Bronchial epithelial cell (primary cell): ENCODE results near the genes TTF2 and TENT5C.

GRCh38 chr1:116432328-116432670, 59.3 kb downstream of the ATP1A1 start:
- RRBS, 2 experiments, result no CpG with 5 or more reads among the region's 4 CpGs

DNA sequence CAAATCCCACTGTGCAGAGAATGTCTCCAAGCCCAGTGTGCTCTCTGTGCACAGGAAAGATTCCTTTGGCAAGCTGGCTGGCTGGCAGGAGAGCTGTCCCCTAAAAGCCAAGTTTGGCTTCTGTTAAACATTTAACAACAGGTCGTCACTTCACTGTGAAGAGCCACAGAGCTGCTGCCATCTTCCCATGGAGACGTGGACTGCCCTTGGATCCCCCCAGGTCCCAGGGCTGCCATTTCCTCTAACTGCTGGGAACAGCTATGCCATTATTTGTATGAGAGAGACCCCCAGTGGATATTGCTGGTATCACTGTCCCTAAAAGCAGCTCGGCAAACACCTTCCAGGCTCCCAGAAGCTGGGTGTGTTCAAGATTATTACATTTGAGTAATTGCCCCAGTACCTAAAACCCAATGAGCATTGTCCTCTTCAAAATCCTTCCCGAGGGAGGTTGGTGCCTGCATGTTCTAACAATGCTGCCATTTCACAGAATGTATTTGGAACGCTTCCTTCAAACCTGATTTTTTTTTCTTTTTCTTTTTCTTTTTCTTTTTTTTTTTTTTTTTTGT, 71.8 kb downstream of the CD58 start:
- RRBS, 2 experiments, result no CpG with 5 or more reads among the region's 5 CpGs

DNA sequence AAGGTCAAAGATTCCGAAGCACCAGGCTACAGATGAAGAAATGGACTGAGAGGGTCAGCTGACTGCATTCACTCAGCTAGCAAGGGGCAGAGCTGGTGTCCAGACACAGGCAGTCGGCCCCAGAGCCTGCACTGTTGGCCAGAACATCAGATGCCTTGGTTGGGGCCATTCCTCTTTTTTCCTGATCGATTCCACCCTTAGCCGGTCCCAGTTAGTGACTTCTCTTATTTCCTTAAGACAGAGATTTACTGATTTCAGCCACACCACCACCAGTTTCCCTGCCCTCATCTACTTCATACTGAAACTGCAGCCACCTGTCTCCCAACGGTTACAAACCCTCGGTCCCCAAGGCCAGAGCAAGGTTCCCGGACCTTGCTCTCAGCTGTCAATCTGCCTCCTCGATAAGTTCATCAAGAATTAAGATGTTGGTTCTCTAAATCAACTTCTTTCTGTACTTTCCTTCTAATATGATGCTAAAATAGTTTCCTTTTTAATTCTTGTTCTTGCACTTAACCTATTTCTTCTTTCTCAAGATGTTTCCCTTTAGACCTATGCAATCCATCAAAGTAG, 11.4 kb downstream of the CD58 start:
- RRBS, 2 experiments, result no CpG with 5 or more reads among the region's 8 CpGs

DNA sequence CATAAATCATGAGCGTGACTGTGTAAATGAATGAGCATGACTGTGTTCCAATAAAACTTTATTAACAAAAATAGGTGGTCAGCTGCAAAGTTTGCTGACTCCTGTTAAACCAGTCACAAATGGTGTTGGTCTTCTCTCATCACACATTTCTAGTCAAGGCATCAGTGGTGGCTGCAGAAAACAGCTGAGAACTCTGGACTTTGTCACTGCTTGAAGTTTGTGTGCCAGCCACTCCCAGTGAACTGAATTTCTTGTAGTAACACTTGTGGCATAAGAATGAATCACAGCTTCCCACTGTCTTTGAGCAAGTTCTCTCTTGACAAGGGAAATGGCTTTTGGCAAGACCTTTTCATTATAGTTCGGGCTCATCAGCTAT, 31.8 kb upstream of the CD2 start:
- RRBS, 2 experiments, result no CpG with 5 or more reads among the region's 2 CpGs

DNA sequence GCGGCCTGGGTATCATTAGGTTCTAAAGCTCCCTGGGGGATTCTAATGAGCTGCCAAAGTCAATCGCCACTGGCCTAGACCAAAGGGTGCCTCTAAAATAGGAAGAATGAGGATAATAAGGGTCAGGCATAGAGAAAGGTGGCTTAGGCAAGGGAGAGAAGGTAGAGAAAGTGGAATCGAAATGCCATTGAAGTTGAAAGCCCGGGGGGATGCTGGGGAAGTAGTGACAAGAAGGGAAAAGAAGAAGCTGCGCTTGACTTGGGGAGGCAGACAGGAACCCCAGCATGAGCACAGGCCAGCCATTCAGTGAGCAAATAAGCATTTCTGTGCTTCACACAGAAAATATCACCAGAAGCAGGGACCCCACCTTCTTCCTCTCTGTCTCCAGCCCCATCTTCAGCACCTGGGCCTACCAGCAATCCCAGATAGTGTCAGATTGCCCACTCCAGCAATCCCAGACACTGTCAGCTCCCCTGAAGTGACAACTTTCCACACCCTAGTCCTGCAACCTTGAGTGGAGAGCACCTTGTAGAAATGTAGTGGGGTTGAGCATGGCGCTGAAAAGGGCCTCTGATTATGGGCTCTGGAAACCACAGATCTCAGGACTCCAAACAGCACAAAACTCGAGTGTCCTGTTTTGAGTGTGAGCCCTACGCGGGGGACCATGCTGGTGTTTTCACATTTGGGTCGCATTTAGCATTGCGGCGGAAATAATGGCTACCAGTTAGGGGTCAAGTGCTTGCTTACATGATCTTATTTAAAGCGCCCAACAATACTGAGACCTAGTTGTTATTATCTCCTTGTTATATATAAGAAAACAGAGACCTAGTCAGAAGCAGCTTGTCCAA, 1.6 kb downstream of the CD2 start:
- RRBS, 2 experiments, result no CpG with 5 or more reads among the region's 13 CpGs

DNA sequence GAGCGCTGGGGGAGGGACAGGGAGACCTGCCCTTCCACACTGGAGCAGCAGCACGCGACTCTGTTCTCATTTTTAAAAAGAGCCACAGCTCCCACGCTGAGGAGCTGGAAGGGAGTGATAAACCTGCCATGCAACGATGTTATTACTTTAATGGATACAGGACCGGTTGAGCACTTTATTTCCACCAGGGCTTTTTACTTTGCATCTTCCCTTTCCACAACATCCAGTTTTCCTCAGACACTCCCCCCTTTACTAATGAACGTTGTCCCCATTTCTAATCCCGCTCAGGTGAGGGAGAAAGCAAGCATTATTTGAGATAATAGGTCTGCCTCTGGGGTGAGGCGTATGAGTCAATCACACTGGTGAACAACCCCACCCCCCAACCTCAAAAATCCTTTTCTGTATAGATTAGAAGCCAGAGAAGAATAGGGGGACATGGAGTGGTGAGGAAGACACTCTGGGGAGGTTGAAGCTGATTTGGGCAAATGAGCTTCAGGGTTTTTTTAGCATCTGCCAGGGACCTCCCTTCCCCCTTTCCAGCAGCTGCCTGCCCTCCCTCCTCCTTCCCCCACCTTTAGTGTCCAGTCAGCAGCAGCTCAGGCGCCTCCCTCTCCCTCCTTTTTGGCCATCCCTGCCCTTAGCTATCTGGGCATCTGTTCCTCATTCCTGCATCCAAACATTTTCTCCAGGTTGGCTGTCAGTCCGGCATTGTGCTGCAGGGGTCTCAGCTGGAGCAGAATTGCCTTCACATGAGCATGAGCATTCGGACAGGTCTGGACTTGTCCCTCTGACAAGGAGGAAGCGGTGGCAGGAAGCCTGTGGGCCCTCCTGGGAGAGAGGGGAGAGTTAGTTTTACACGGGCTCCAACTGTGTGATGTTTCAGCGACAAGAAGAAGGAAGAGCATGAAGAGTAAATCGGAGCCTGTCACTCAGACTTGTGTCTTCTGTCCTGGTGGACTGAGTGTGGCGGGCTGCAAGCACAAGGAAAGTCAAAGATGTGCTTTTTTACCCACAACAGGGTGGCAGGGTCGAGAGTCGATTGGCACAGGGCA, 30.8 kb upstream of the PTGFRN start:
- RRBS, 2 experiments, result no CpG with 5 or more reads among the region's 19 CpGs

DNA sequence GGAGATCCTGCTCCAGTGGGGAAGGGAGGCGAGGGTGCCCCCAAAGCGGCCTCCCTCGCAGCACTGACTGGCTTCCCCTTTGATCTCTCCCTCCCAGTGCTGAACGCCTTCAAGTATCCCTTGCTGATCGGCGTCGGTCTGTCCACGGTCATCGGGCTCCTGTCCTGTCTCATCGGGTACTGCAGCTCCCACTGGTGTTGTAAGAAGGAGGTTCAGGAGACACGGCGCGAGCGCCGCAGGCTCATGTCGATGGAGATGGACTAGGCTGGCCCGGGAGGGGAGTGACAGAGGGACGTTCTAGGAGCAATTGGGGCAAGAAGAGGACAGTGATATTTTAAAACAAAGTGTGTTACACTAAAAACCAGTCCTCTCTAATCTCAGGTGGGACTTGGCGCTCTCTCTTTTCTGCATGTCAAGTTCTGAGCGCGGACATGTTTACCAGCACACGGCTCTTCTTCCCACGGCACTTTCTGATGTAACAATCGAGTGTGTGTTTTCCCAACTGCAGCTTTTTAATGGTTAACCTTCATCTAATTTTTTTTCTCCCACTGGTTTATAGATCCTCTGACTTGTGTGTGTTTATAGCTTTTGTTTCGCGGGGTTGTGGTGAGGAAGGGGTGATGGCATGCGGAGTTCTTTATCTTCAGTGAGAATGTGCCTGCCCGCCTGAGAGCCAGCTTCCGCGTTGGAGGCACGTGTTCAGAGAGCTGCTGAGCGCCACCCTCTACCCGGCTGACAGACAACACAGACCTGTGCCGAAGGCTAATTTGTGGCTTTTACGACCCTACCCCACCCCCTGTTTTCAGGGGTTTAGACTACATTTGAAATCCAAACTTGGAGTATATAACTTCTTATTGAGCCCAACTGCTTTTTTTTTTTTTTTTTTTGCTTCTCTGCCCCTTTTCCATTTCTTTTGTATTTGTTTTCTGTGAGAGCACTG, 14.6 kb upstream of the CD101 start:
- RRBS, 2 experiments, result no CpG with 5 or more reads among the region's 35 CpGs

DNA sequence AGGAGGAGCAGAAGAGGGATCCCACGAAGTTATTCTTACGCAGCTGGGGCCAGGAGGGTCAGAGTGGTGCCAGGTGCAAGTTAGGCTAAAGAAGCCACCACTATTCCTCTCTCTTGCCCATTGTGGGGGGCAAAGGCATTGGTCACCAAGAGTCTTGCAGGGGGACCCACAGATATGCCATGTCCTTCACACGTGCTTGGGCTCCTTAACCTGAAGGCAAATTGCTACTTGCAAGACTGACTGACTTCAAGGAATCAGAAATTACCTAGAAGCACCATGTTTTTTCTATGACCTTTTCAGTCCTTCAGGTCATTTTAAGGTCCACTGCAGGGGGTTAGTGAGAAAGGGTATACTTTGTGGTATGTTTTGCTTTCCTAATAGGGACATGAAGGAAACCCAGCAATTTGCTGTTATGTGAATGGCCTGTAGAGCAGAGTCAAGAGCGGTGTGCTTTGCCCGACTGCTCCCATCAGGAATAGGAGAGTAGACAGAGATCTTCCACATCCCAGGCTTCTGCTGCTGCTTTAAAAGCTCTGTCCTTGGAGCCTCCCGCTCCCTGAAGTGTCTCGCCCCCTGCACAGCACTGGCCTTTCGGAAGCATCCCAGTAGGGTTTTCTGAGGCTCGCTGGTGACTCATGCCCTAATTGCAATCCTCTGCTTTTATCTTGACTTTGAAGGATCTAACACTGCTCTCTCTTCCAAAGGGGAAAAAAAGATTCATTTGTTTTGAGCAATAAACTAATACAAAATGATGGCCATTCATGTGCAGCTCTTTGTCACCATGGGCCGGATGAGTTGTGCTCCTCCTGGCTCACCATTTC, 13.5 kb upstream of the CD101 start:
- RRBS, 2 experiments, result 0 to 66% methylated on average over 1 of the region's 10 CpGs

GRCh38 chr1:117051297-117052160, 8.6 kb upstream of the TTF2 start:
- RRBS, 2 experiments, result no CpG with 5 or more reads among the region's 11 CpGs

GRCh38 chr1:117060223-117060963, at the start of gene TTF2:
Gene TTF2 (plus strand): TSS chr1:117060326.
- RRBS, 2 experiments, result under 1 to 1% methylated on average over 10 to 11 of the region's 36 CpGs

DNA sequence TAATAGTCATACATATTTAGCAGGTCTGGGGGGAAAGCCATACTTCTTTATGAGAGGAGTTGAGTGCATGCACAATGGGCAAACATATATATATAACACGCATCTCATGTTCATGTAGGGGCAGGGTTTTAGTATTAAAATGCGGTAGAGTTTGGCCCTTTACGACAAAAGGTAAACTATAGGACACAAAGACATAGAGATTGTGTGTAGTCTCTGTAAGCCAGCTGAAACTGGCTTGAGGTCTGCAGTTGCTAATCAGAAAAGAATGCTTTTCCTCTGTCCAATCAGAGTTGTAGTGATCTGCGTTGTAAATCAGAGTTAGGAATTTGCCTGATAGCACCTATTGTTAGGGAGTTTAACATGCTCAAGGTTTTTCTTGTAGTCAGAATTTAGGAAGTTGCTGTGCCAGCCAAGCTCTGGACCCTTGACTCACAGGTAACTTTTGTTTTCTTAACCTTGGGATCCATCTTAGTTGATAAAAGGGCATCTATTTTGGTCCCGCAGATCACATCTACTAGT, 61.2 kb upstream of the VTCN1 start:
- RRBS, 2 experiments, result no CpG with 5 or more reads among the region's 5 CpGs

- RRBS, 2 experiments, result no CpG with 5 or more reads among the region's 5 CpGs
Observed at GRCh38 chr1:117401931-117402571, 34.8 kb downstream of the MAN1A2 start.

DNA sequence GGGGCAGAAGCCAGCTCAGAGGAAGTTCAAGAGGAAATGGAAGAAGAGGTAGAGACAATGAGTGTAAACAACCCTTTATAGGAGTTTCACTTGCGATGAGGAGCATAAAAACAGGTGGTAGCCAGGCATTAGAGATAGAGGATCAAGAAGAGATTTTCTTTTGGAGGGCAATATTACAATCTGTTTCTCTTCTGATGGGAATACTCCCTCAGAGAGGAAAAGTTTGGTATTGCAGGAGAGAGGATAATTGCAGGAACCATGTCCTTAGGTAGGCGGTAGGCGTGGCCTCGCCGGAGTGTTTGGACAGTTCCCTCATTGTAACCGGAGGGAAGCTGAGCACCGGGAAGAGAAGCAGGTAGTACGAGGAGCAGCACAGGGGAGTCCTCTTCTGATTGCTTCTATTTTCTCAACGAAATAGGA, 68.4 kb upstream of the TENT5C start:
- RRBS, 2 experiments, result no CpG with 5 or more reads among the region's 9 CpGs

- RRBS, 2 experiments, result 1 to 2% methylated on average over 7 of the region's 43 CpGs
Observed at GRCh38 chr1:117605873-117606375, at the start of gene TENT5C. Gene TENT5C (plus strand): TSS chr1:117606048.

DNA sequence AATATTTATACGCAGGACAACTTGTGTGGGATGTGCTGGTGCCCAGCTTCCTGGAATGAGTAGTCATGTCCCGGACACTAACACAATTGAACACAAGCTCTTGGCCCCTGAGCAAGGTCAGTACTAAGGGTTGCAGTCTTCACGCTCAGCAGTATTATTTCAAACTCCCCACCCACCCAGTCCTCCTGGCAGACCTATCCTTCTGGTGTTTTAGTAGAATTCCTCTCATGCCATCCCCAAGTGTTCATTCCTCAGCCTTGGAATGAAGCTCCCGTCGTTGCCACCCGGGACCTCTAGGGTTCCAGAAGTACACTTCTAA, 24.2 kb downstream of the TENT5C start:
- RRBS, 2 experiments, result no CpG with 5 or more reads among the region's 6 CpGs

- RRBS, 2 experiments, result no CpG with 5 or more reads among the region's 3 CpGs
Observed at GRCh38 chr1:117676028-117676455, 70.2 kb downstream of the TENT5C start.

DNA sequence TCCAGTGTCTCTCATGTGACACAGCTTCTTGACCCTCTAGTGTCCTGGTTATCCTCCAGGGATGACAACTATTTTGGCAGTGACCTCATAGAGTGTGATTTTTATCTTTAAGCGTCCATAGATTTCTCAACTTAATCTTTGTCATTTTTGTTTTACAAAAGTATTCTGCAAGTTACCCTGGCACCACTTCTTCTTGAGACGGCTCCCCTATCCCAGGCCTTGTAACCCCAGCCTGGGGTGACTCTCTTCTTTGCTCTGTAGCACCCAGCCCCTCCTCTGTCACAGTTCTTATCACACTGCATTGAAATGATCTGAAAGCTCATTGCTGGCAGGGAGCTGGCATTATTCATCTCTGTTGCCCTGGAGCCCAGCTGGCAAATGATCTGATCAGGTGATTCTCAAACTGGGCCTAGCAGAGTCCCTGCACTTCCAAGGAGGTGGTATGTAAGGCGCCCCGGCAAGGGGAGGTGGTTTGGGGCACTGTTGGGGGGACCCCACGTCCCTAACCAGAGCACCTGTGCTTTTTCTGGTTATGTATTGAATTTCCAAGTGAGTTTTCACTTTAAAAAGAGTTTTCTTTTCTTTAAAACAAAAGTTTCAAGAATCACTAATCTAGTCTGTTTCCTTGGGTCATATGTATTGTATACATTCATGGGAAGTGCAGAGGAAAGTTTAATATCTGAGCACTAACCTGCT, 72.7 kb downstream of the TENT5C start:
- RRBS, 2 experiments, result no CpG with 5 or more reads among the region's 5 CpGs

- RRBS, 2 experiments, result no CpG with 5 or more reads among the region's 2 CpGs
Observed at GRCh38 chr1:117735041-117735487, 129.2 kb downstream of the TENT5C start.

GRCh38 chr1:117820923-117821366, 108.5 kb downstream of the GDAP2 start:
- RRBS, 2 experiments, result no CpG with 5 or more reads among the region's 7 CpGs

DNA sequence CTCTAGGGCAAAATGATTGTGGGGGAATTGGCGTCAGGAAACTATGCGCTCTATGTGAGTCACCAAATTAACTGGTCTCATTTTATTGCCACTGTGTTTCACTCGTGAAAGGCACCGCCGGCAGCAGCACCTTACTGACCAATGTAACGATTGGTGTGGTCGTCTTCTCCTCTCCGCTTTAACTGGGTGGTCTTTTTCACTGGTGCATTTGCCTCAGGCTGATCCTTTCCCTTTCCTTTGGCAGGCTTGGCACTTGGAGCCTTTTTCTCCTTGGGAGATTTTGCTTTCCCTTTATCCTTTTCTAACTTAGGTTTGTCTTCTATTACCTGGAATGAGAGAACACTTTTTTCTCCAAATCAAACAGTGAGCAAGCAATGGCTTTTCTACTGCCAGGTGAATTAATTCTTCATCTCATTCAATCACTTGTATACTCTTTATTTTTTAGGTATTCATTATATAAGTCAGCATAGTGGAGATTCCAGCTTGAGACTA, 83.4 kb downstream of the SPAG17 start:
- RRBS, 2 experiments, result no CpG with 5 or more reads among the region's 8 CpGs